GM12878 (cell line): ENCODE results near the genes DOCK3, TEX264 and ABHD14A.

DNA sequence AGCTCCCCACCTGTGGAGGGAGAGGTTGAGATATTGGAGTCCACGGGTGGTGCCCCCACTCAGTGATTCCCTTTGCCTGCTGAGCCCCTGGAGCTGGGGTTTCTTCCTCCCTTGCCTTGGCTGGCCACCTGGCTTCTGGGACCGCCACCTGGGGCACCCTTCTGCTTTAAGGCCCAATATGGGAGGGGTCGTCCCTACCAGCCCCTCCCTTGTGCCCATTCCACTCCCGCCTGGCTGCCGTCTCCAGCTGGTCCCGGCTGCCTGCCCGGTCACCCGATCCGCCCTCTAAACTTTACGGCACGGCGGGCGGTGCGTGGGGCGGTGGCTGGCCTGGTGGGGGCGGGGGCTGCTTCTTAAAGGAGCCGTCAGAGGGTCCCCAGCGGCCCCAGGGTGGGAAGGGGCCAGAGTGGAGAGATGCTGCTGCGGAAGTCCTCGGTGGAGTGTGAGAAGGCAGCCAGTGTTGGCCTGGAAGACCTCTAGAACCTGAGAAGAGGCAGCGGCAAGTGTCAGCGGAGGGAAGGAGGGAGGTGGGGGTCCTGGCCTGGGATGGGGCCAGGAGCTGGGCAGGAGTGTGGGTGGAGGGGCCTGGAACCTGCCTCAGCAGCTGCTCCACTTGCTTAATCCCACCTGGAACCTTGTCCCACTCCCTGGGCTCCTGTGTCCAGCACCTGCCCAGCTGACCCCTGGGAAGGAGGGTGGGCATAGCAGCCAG lies 1.5 kb upstream of the SEMA3B start:
- RAMPAGE, long total RNA: no peak
- RRBS, 2 experiments: no CpG with 5 or more reads among the region's 22 CpGs
CAGE:
- cytosol, long polyA minus RNA: no peak
- cytosol, long polyA plus RNA: no peak
- long polyA plus RNA: no peak
- nucleolus, long total RNA: no peak
- nucleus, long polyA plus RNA: no peak
- nucleus, long total RNA: no peak

DNA sequence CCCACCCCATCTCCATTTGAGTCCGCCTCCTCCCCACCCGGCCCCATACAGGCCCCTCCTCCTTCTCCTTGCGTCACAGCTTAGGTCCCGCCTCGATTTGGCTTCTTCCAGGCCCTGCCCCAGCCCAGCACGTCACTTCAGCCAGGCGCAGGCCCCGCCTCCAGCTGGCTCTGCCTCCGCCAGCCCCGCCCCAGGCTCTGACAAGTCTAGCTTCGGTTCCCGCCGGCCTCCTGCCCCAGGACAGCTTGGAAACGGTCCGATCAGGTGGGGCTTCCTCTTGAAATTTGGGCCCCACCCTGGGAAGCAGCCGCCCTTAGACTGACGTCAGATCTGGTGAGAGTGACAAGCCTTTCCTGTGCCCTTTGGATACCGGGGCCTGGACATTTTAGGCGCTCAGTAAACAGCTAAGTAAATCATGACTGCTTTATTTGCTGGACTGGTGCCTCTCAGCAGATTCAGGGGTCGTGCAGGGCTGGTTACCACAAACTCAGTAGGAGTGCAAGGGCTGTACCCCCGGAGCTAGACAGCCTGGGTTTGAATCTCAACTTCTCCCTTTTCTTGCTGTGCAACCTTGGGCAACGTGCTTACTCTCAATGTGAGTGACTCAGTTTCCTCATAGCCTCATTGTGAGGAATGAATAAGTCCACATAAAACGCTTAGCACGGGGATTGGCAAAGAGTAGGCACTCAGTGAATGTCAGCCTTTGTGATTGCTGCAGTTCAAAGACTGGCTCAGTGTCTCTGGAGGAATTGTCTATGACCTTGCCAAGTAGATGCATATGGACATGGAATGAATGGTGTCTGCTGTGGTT lies 484 bp upstream of the HYAL3 start:
- RAMPAGE, long total RNA: no peak
- RRBS, 2 experiments: no CpG with 5 or more reads among the region's 24 CpGs
CAGE:
- cytosol, long polyA minus RNA: no peak
- cytosol, long polyA plus RNA: no peak
- long polyA plus RNA: no peak
- nucleolus, long total RNA: no peak
- nucleus, long polyA plus RNA: start-site peak on the plus strand centred at position 199 of the sequence, 65 bp wide, 30 and 40 reads in 2 replicates
- nucleus, long total RNA: no peak

- RAMPAGE, long total RNA: no peak
- RRBS, 2 experiments: no CpG with 5 or more reads among the region's 12 CpGs
CAGE:
- cytosol, long polyA minus RNA: no peak
- cytosol, long polyA plus RNA: no peak
- long polyA plus RNA: no peak
- nucleolus, long total RNA: no peak
- nucleus, long polyA plus RNA: no peak
- nucleus, long total RNA: no peak
Observed at GRCh38 chr3:50300295-50300978, 1.2 kb upstream of the HYAL3 start.

GRCh38 chr3:50356409-50357115 lies 2.8 kb downstream of the TMEM115 start:
- RAMPAGE, long total RNA: no peak
- RRBS, 2 experiments: no CpG with 5 or more reads among the region's 7 CpGs
CAGE:
- cytosol, long polyA minus RNA: no peak
- cytosol, long polyA plus RNA: no peak
- long polyA plus RNA: no peak
- nucleolus, long total RNA: no peak
- nucleus, long polyA plus RNA: no peak
- nucleus, long total RNA: no peak

- RAMPAGE, long total RNA: no peak
- RRBS, 2 experiments: no CpG with 5 or more reads among the region's 11 CpGs
CAGE:
- cytosol, long polyA minus RNA: no peak
- cytosol, long polyA plus RNA: no peak
- long polyA plus RNA: no peak
- nucleolus, long total RNA: no peak
- nucleus, long polyA plus RNA: no peak
- nucleus, long total RNA: no peak
Observed at GRCh38 chr3:50581954-50582926, 12.9 kb downstream of the HEMK1 start.

DNA sequence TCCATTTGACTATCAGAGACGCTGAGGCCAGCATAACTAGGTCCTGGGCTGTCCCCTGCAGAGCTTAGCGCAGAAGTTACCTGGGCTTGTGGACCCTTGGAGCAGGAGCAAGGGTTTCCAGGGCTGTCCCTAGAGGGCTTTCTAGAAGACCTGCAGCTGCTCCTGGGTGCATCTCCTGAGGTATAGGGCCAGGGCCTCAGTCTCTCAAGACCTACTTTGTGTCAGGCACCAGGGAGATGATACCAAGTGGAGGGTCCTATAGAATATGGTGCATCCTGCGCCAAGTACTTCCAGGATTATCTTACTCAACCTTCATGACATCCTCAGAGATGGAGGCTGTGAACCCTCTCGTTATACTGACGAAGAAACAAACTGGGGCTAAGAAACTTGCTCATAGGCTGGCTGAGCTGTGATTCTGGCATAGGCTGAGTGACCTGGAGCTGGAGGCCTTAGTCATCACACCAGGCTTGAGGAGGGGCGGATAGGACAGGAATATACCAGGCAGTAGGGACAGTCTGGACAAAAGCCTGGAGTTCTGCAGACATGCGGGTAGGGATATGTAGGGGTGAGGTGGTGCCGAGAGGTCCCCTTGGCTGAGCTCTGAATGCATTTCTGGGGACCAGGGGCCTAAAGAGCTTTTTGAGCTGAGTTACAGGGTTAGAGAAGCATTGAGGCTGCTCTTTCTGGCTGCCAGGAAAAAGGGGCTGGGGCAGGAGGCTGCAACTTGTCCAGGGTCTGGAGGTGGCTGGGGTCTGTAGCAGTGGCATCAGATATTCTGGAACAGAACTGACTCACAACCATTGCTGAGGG lies 18.0 kb downstream of the HEMK1 start:
- RAMPAGE, long total RNA: no peak
- RRBS, 2 experiments: no CpG with 5 or more reads among the region's 8 CpGs
CAGE:
- cytosol, long polyA minus RNA: no peak
- cytosol, long polyA plus RNA: no peak
- long polyA plus RNA: no peak
- nucleolus, long total RNA: no peak
- nucleus, long polyA plus RNA: no peak
- nucleus, long total RNA: no peak

GRCh38 chr3:50610191-50611236 lies 1.1 kb downstream of the CISH start:
- RAMPAGE, long total RNA: no peak
- RRBS, 2 experiments: no CpG with 5 or more reads among the region's 9 CpGs
CAGE:
- cytosol, long polyA minus RNA: no peak
- cytosol, long polyA plus RNA: no peak
- long polyA plus RNA: no peak
- nucleolus, long total RNA: no peak
- nucleus, long polyA plus RNA: no peak
- nucleus, long total RNA: no peak

GRCh38 chr3:50625956-50626590 lies 9.1 kb downstream of the MAPKAPK3 start:
- RAMPAGE, long total RNA: no peak
- RRBS, 2 experiments: no CpG with 5 or more reads among the region's 5 CpGs
CAGE:
- cytosol, long polyA minus RNA: no peak
- cytosol, long polyA plus RNA: no peak
- long polyA plus RNA: no peak
- nucleolus, long total RNA: no peak
- nucleus, long polyA plus RNA: no peak
- nucleus, long total RNA: no peak

GRCh38 chr3:50674515-50675827 lies at the start of gene DOCK3:
Gene DOCK3, plus strand, starts transcription at chr3:50674927.
- RAMPAGE, long total RNA: no peak
- RRBS, 2 experiments: under 1 to 3% methylated on average over 37 to 45 of the region's 148 CpGs
CAGE:
- cytosol, long polyA minus RNA: no peak
- cytosol, long polyA plus RNA: no peak
- long polyA plus RNA: no peak
- nucleolus, long total RNA: no peak
- nucleus, long polyA plus RNA: no peak
- nucleus, long total RNA: no peak

DNA sequence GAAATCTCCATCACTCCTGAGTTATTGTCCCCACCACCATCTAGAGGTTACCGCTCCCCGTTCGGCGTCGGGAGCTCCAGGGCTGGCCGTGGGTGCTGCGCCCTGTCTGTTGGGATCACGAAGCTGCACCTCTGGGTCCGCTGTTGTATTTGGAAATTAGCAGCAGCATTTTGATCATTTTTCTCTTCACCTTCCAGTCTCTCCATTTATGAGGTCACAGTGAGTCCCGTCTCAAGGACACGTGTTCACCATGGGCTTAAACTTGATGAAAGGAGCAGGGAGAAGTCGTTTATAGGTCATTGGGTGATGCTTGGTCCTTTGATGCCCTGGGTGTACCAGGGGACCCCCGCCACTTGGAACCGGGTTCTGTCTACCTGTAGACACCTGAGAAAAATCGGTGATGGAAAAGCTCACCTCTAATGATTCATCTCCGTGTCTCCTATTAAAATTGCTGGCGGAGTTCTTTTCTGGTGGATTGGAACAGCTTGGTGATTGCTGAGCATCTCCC lies 646 bp downstream of the MANF start:
- RAMPAGE, long total RNA: no peak
- RRBS, 2 experiments: no CpG with 5 or more reads among the region's 17 CpGs
CAGE:
- cytosol, long polyA minus RNA: no peak
- cytosol, long polyA plus RNA: no peak
- long polyA plus RNA: no peak
- nucleolus, long total RNA: no peak
- nucleus, long polyA plus RNA: no peak
- nucleus, long total RNA: no peak

DNA sequence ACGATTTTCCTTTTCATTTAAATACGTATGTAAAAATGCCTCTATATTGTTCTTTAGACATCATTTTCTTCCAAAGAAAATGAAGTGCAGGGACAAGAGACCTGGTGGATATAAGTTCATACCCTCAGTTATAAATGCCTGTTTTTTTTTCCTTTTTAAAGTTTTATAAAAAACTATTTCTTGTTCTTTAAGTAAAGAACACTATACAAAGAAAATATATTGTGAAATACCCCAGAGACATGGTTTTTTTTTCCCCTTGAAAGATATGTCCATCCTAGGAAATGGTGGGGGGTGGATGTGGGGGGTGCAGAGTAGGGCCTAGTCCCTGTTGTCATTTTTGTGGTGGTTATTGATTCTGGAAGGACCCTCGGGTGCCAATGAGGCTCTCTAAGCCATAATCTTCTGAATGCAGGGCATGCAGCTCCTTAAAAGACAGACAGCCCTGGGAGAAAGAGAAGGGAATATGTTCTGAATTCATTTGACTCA lies 7.2 kb downstream of the RBM15B start:
- RAMPAGE, long total RNA: no peak
- RRBS, 2 experiments: no CpG with 5 or more reads among the region's 3 CpGs
CAGE:
- cytosol, long polyA minus RNA: no peak
- cytosol, long polyA plus RNA: no peak
- long polyA plus RNA: no peak
- nucleolus, long total RNA: no peak
- nucleus, long polyA plus RNA: no peak
- nucleus, long total RNA: no peak

GRCh38 chr3:51413739-51414237 lies 22.7 kb downstream of the RBM15B start:
- RAMPAGE, long total RNA: no peak
- RRBS, 2 experiments: no CpG with 5 or more reads among the region's 5 CpGs
CAGE:
- cytosol, long polyA minus RNA: no peak
- cytosol, long polyA plus RNA: no peak
- long polyA plus RNA: no peak
- nucleolus, long total RNA: no peak
- nucleus, long polyA plus RNA: no peak
- nucleus, long total RNA: no peak

- RAMPAGE, long total RNA: no peak
- RRBS, 2 experiments: 1% methylated on average over 4 of the region's 5 CpGs; no CpG with 5 or more reads in 1 of the 2 experiments
CAGE:
- cytosol, long polyA minus RNA: no peak
- cytosol, long polyA plus RNA: no peak
- long polyA plus RNA: no peak
- nucleolus, long total RNA: no peak
- nucleus, long polyA plus RNA: no peak
- nucleus, long total RNA: no peak
Observed at GRCh38 chr3:51539397-51539749, 854 bp downstream of the RAD54L2 start.

- RAMPAGE, long total RNA: start-site peak on the plus strand at chr3:51671232-51671279, 455 and 201 reads in 2 replicates
- RRBS, 2 experiments: under 1 to 2% methylated on average over 8 to 19 of the region's 82 CpGs
CAGE:
- cytosol, long polyA minus RNA: start-site peak on the plus strand at chr3:51671252-51671260, 25 reads
- cytosol, long polyA plus RNA: start-site peak on the plus strand at chr3:51671234-51671258, 326 and 412 reads in 2 replicates
- long polyA plus RNA: start-site peak on the plus strand at chr3:51671232-51671261, 254 and 420 reads in 2 replicates; start-site peak on the plus strand at chr3:51671583-51671669, 29 and 36 reads in 2 replicates
- nucleolus, long total RNA: no peak
- nucleus, long polyA plus RNA: no peak
- nucleus, long total RNA: no peak
Observed at GRCh38 chr3:51670770-51671714, at the start of gene TEX264. Gene TEX264, plus strand, starts transcription at chr3:51671252.

- RAMPAGE, long total RNA: start-site peak on the plus strand at chr3:51975075-51975175, 17 and 19 reads in 2 replicates
- RRBS, 2 experiments: 2% methylated on average over 4 to 14 of the region's 62 CpGs
CAGE:
- cytosol, long polyA minus RNA: no peak
- cytosol, long polyA plus RNA: start-site peak on the plus strand at chr3:51975054-51975126, 101 and 97 reads in 2 replicates
- long polyA plus RNA: start-site peak on the plus strand at chr3:51975043-51975126, 76 and 76 reads in 2 replicates
- nucleolus, long total RNA: start-site peak on the plus strand at chr3:51975051-51975126, 63 reads
- nucleus, long polyA plus RNA: start-site peak on the plus strand at chr3:51975054-51975126, 51 and 67 reads in 2 replicates
- nucleus, long total RNA: no peak
Observed at GRCh38 chr3:51974874-51975622, at the start of gene ABHD14A. Gene ABHD14A, plus strand, starts transcription at chr3:51975064.

GRCh38 chr3:52017598-52018088 lies 21.9 kb upstream of the RPL29 start:
- RAMPAGE, long total RNA: no peak
- RRBS, 2 experiments: 26 to 42% methylated on average over 2 of the region's 12 CpGs
CAGE:
- cytosol, long polyA minus RNA: no peak
- cytosol, long polyA plus RNA: no peak
- long polyA plus RNA: no peak
- nucleolus, long total RNA: no peak
- nucleus, long polyA plus RNA: no peak
- nucleus, long total RNA: no peak

DNA sequence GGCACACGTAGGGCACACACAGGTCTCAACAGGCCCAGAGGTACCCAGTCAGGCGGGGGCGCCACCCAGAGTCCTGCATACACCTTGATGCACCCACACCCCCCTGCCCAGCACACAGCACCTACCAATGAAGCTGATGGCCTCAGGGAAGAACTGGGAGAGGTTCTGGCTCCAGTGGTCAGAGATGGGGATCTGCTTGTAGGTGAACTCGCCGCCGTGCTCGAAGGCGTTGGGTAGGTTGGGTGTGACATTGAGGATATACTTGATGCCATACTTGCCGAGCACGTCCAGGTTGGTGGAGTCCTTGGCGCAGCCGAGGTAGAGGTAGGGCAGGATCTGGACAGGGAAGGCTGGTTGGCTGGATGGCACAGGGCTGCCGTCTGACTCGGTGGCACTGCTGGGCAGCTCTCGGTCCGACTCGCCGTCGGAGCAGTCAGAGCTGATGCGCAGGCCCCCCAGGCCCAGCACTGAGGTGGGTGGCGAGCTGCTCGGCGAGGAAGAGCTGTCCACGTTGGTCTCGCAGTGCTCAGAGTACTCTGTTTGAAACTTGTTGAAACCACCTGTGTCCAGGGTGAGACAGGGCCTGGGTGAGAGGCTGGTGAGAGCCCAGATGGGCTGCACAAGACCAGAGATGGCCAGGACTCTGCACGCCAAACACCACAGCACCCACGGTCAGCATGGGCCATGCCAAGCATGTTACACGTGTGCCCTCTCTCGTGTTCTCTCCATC lies 2.4 kb downstream of the DUSP7 start:
- RAMPAGE, long total RNA: no peak
- RRBS, 2 experiments: no CpG with 5 or more reads among the region's 29 CpGs
CAGE:
- cytosol, long polyA minus RNA: no peak
- cytosol, long polyA plus RNA: no peak
- long polyA plus RNA: no peak
- nucleolus, long total RNA: no peak
- nucleus, long polyA plus RNA: no peak
- nucleus, long total RNA: no peak

GRCh38 chr3:52067947-52068273 lies 11.5 kb upstream of the DUSP7 start:
- RAMPAGE, long total RNA: no peak
- RRBS, 2 experiments: 75 to 90% methylated on average over 6 of the region's 10 CpGs
CAGE:
- cytosol, long polyA minus RNA: no peak
- cytosol, long polyA plus RNA: no peak
- long polyA plus RNA: no peak
- nucleolus, long total RNA: no peak
- nucleus, long polyA plus RNA: no peak
- nucleus, long total RNA: no peak

- RAMPAGE, long total RNA: no peak
- RRBS, 2 experiments: no CpG with 5 or more reads among the region's 6 CpGs
CAGE:
- cytosol, long polyA minus RNA: no peak
- cytosol, long polyA plus RNA: no peak
- long polyA plus RNA: no peak
- nucleolus, long total RNA: no peak
- nucleus, long polyA plus RNA: no peak
- nucleus, long total RNA: no peak
Observed at GRCh38 chr3:52188740-52189517, 9.0 kb upstream of the ALAS1 start.